Esophagus squamous epithelium (tissue), 4 donors: ENCODE measurements around a stretch of chr3.

DNA sequence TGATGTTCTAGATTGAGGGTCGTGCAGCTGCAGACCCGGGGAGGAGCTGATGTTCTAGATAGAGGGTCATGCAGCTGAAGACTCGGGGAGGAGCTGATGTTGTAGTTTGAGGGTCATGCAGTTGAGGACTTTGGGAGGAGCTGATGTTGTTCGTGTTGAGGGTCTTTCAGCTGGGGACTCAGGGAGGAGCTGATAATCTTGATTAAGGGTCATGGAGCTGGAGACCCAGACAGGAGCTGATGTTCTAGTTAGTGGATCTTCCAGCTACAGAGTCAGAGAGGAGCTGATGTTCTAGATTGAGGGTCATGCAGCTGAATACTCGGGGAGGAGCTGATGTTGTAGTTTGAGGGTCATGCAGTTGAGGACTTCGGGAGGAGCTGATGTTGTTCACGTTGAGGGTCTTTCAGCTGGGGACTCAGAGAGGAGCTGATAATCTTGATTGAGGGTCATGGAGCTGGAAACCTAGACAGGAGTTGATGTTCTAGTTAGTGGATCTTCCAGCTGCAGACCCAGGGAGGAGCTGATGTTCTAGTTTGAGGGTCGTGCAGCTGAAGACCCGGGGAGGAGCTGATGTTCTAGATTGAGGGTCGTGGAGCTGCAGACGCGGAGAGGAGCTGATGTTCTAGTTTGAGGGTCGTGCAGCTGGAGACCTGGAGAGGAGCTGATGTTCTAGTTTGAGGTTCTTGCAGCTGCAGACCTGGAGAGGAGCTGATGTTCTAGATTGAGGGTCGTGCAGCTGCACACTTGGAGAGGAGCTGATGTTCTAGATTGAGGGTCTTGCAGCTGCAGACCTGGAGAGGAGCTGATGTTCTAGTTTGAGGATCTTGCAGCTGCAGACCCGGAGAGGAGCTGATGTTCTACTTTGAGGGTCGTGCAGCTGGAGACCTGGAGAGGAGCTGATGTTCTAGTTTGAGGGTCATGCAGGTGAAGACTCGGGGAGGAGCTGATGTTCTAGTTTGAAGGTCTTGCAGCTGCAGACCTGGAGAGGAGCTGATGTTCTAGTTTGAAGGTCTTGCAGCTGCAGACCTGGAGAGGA, 61.3 kb upstream of the APOD start:
- PRO-cap: no peak
- RAMPAGE, long total RNA, 4 experiments: no peak in any of the 4 experiments

DNA sequence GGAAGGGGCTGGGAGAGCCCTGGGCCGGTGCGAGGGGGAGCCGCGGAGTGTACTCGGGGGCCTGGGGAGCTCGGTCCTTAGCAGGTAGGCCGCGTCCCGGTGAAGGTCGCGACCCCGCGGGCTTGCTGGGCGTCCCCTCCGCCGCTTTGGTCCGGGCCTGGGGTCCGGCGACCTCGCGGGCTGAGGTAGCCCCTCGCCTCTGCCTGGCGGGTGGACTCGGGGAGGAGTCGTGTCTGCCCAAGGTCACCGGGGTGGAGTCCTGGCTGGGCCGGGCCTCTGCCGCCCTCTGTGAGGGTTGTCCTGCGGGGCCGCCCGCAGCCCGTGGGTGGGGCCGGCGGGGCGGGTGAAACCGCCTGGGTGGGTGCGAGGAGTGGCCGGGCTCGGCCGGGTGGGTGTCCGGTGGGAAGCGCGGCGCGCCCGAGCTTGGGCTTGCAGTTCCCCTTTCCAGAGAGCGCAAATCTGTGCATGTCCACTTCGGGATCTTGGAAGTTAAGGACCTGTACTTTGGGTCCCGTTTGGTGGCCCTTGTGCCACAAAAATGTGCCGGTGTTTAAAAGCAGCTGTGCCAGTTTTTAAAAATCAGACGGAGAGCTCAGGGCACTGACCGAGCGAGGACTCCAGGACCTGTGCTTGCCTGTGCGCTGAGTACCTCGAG, 62.4 kb upstream of the MUC20 start:
- PRO-cap: no peak
- RAMPAGE, long total RNA, 4 experiments: no peak in any of the 4 experiments

DNA sequence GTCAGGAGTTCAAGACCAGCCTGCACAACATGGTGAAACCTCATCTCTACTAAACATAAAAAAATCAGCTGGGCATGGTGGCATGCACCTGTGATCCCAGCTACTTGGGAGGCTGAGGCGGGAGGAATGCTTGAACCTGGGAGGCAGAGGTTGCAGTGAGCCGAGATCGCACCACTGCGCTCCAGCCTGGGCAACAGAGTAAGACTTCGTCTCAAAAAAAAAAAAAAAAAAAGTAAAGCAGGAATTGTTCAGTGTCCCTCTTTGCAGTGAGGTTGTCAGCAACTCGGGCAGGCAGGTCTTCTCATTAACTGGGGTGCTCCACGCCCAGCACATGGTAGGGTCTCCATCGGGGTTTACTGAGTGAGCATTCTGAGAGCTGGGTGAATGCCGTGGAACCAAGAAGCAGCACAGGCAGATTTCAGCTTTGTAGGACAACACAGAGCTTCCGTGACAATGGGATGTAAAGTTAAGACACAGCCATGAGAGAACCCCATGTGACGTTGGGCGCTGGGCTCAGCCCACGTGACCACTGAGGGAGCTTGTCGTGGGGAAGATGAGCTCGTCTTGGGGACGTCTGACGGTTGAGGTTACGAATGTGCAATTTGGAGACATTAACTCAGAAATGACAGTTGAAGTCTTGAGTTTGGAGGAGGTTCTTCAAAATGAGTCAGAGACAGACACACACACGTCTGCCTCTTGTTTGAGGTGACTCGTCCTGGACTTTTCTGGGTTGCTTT, 51.6 kb upstream of the MUC20 start:
- PRO-cap: no peak
- RAMPAGE, long total RNA, 4 experiments: no peak in any of the 4 experiments

GRCh38 chr3:195805300-195805638, 6.5 kb downstream of the MUC4 start:
- PRO-cap: no peak
- RAMPAGE, long total RNA, 4 experiments: no peak in any of the 4 experiments

DNA sequence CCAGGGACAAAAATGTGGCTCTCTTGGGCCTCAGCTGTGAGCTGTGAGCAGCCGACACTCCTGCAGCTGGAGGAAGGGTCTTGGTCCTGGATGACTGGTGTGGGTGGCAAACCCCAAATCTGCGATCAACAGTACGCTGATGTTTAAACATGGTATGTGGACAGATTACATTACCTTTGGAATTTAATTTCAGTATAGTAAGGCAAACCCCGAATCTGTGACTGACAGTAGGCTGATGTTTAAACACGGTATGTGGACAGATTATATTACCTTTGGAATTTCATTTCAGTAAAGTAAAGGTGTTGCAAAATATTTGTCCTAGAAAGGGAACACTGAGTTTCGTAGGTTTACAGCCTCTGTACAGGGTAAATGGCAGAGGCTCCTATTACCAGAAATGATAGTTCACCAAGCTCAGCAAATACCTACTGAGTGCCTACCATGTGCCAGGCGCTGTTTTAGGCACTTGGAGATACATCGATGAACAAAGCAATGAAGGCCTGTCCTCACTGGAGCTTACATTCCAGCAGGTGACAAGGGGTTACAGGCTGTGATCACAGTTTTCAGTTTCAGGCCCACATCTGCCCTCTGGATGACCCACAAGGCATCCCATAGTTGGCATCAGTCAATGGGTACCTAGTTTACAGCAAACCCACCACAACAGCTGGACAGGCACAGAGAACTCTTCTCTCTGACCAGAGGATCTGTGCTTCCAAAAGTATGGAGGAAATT, 40.6 kb upstream of the MUC4 start:
- PRO-cap: no peak
- RAMPAGE, long total RNA, 4 experiments: no peak in any of the 4 experiments

DNA sequence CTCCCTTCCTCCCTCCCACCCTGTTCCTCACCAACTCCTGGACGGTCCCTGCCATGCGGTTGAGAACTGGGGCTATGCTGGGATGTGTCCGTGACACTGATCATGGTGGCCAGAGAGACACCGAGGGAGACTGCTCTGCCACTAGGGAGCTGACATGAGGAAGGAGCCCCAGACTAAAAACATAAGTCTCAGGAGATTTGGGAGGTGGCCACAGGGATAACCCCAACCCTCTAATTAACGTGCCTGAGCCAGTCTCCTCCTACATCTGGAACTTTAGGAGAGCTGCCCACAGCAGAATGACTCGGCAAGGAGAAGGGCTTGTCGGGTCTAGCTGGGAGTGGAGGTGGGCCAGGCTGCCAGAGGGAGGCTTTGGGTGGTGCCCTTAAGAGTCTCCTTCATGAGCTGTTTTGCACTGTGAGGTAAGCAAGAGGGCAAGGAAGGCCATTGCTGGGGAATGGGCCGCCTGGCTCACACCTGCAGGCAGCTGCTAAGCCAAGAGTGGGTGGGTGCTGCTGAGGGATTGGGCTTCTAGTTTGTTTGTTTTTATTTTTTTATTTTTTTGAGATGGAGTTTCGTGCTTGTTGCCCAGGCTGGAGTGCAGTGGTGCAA, 3.5 kb upstream of the TNK2 start:
- PRO-cap: bidirectional peak, plus-strand start at position 444 of the sequence, minus-strand start at position 236 of the sequence
- RAMPAGE, long total RNA, 4 experiments: no peak in any of the 4 experiments

- PRO-cap: no peak
- RAMPAGE, long total RNA, 4 experiments: no peak in any of the 4 experiments
Observed at GRCh38 chr3:195933020-195933672, 24.8 kb upstream of the TNK2 start.

DNA sequence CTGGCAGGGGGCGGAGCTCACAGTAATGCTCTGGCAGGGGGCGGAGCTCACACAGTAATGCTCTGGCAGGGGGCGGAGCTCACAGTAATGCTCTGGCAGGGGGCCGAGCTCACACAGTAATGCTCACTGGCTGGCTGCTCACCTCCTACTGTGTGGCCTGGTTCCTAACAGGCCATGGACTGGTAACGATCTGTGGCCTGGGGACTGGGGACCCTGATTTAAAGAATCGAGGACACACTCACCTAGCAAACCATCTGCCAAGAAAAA, 54.0 kb upstream of the TNK2 start:
- PRO-cap: no peak
- RAMPAGE, long total RNA, 4 experiments: no peak in any of the 4 experiments

- PRO-cap: no peak
- RAMPAGE, long total RNA, 4 experiments: no peak in any of the 4 experiments
Observed at GRCh38 chr3:196067120-196068005, 14.5 kb downstream of the TFRC start.

DNA sequence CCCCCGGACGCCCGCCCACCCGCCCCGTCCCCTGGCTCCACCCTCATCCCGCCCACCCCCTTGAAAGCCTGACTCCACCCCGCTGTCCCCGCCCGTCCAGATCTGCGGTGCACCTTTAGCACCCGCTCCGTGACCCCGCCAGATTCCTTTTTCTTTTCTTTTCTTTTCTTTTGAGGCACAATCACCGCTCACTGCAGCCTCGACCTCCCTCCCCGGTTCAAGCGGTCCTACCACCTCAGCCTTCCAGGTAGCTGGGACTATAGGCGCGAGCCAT, 3.5 kb downstream of the ZDHHC19 start:
- PRO-cap: unidirectional peak, plus-strand start at position 91 of the sequence
- RAMPAGE, long total RNA, 4 experiments: no peak in any of the 4 experiments

DNA sequence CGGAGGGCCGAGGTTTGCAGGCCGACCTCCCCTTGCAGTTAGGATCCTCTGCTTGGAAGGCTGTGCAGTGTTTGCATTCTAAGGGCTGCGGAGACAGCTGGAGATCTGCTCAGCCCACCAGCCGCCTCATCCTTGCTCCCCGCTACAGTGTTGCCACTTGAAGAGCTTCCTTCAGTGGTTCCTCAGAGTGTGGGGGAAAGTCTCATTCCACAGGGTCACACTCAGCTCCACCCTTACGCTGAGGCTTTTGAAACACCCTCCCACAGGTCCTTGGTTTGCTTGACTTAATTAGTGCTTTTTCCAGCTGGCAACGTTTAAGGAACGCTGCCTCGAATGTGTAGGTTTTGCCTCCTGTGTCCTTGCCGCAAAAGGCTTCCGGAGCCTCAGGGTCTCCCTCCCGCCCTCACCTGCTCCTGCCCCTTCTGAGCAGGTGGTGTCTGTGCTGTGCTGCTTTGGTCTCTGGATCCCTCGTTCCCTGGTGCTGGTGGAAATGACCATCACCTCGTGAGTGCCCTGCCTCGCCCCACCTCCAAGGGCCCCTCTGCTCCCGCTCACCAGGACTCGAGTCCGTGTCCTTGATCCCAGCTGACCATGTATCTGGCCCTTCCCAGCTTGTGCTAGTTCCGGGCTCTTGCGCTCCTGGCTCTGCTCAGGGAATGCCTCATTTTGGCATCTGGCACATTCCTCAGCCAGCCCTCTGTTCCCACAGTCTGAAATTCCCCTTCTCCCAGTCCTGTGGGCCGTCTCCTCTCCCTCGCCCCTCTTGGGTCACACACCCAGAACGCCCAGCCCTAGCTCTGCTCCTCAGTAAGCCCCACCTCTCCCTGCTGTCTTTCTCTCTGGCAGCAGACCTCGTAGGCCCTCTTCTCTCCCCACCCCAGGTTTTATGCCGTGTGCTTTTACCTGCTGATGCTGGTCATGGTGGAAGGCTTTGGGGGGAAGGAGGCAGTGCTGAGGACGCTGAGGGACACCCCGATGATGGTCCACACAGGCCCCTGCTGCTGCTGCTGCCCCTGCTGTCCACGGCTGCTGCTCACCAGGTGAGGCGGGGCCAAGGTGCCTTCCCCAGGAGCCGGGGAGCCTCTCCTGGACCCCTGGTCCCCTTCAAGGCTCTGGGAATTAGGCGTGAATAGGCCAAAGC, 11.3 kb downstream of the SLC51A start:
- PRO-cap: no peak
- RAMPAGE, long total RNA, 4 experiments: no peak in any of the 4 experiments

GRCh38 chr3:196235428-196235901, 19.1 kb downstream of the SLC51A start:
- PRO-cap: no peak
- RAMPAGE, long total RNA, 4 experiments: no peak in any of the 4 experiments

GRCh38 chr3:196243772-196244634, 27.7 kb downstream of the SLC51A start:
- PRO-cap: no peak
- RAMPAGE, long total RNA, 4 experiments: no peak in any of the 4 experiments

- PRO-cap: bidirectional peak, plus-strand start at chr3:196279653, minus-strand start at chr3:196279499
- RAMPAGE, long total RNA, 4 experiments: no peak in any of the 4 experiments
Observed at GRCh38 chr3:196279151-196279798, 8.3 kb downstream of the PCYT1A start.

- PRO-cap: no peak
- RAMPAGE, long total RNA, 4 experiments: no peak in any of the 4 experiments
Observed at GRCh38 chr3:196351664-196352419, 13.7 kb upstream of the TM4SF19 start.

- PRO-cap: bidirectional peak, plus-strand start at chr3:196431394, minus-strand start at chr3:196431273
- RAMPAGE, long total RNA, 4 experiments: start-site peak on the plus strand in 1 of 4 experiments, at chr3:196431360-196431364 at its widest, 5 reads per replicate
Observed at GRCh38 chr3:196430989-196432266, 799 bp downstream of the UBXN7 start.

DNA sequence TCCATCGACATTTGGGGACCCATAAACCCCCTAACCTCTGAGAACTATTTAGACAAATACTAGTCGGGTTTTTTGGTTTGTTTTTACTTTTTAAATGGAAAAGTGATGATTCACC, 1.0 kb downstream of the RNF168 start:
- PRO-cap: no peak
- RAMPAGE, long total RNA, 4 experiments: no peak in any of the 4 experiments

GRCh38 chr3:196502822-196503371, 671 bp downstream of the RNF168 start:
- PRO-cap: unidirectional peak, plus-strand start at chr3:196502892
- RAMPAGE, long total RNA, 4 experiments: no peak in any of the 4 experiments

- PRO-cap: no peak
- RAMPAGE, long total RNA, 4 experiments: no peak in any of the 4 experiments
Observed at GRCh38 chr3:196560870-196561451, 7.4 kb downstream of the WDR53 start.

- PRO-cap: no peak
- RAMPAGE, long total RNA, 4 experiments: no peak in any of the 4 experiments
Observed at GRCh38 chr3:196638823-196639440, 562 bp upstream of the NRROS start.